ENCODE data around the gene ASXL2.

DNA sequence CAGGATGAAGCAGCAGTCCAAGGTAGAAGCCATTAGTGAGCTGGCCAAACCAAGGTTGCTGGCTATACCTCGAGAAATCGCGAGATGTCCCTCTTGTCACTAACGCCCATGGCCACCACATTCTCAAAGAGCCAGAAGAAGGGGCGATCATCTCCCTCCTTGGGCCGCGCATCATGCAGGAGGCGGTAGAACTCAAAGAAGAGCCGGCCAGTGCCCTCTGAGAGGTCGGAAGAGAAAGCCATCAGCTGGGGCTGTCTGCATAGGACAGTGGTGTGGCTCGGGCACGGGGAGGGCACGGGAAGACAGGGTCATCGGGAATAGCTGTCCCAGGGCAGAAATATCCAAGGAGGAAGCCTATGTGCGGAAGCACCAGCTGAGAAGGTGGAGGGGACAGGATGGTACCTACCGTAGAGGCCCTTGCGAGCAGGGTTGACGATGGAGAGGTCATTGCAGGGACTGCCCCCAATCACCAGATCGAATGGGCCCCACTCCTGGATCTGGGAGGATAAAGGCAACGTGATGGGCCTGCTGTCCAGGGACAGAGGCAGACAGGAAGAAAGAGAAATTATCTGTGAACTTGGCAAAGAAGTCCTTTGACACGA, 72.0 kb upstream of the POMC start:
CAGE:
- cytosol, long polyA minus RNA = no peak
- cytosol, long polyA plus RNA = no peak
- long polyA plus RNA = no peak
- nucleus, long polyA minus RNA = no peak
- nucleus, long polyA plus RNA = no peak

CAGE:
- cytosol, long polyA minus RNA = no peak
- cytosol, long polyA plus RNA = no peak
- long polyA plus RNA = no peak
- nucleus, long polyA minus RNA = no peak
- nucleus, long polyA plus RNA = no peak
Measured at GRCh38 chr2:25253105-25253396, 84.7 kb upstream of the POMC start.

DNA sequence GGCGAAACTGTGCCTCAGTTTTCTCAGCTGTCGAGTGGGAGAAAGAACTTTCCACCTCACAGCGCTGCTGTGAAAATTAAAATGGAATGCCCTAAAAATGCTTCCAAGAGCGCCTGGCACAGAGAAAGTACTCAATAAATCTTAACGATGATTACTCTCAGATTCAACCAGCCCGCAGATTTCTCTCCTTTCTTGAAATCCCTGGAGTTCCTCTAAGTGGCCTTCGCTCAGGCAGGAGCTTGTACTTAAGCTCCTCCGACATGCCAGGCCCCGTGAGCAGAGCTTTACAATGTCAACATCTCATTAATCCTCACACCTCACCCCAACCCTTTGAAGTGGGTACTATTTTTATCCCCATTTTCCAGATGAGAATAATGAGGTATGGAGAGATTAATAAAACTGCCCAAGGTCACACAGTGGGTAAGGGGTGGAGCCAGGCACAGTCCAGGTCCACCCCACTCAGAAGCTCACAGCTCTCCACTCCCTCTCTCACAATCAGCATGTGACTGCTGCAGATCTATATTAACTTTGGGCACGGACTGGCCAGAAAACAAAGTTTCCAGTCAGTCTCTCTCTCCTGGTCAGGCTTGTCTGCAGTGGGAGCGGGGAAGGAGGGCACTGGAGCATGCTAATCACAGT, 18.1 kb downstream of the DNMT3A start:
CAGE:
- cytosol, long polyA minus RNA = no peak
- cytosol, long polyA plus RNA = no peak
- long polyA plus RNA = no peak
- nucleus, long polyA minus RNA = no peak
- nucleus, long polyA plus RNA = no peak

DNA sequence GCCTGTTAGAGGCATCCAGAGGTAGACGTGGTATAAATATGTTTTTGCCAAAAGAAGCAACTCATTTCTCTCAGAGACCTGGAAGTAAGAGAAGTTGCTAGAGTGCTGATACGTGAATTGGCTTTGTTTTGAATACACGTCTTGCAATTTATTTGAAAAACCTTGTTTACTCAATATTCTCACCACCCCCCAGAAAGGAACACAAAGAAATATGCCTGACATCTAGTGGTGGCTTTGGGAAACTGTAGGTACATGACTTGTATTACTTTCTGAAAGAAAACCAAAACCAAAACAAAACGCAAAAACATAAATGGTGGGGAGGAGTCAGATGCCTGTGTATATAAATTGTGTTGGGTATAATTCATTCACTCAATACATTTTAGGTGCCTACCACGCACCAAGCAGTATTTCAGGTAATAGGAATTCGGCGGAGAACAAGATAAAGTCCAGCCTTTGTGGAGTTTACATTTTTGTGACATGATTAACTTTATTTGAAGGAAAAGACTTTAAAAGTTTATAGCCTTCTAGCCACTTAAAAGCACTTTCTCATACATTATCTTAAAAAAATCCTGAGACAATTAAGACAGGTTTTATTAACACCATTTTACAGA, 151.2 kb downstream of the DTNB start:
CAGE:
- cytosol, long polyA minus RNA = no peak
- cytosol, long polyA plus RNA = no peak
- long polyA plus RNA = no peak
- nucleus, long polyA minus RNA = no peak
- nucleus, long polyA plus RNA = no peak

CAGE:
- cytosol, long polyA minus RNA = no peak
- cytosol, long polyA plus RNA = no peak
- long polyA plus RNA = no peak
- nucleus, long polyA minus RNA = no peak
- nucleus, long polyA plus RNA = no peak
Measured at GRCh38 chr2:25582508-25582707, 91.0 kb downstream of the DTNB start.

CAGE:
- cytosol, long polyA minus RNA = no peak
- cytosol, long polyA plus RNA = no peak
- long polyA plus RNA = no peak
- nucleus, long polyA minus RNA = no peak
- nucleus, long polyA plus RNA = no peak
Measured at GRCh38 chr2:25794405-25794908, 83.8 kb downstream of the ASXL2 start.

CAGE:
- cytosol, long polyA minus RNA = start-site peak on the minus strand at chr2:25878194-25878220, 6 reads; start-site peak on the minus strand at chr2:25878462-25878477, 7 reads
- cytosol, long polyA plus RNA = no peak
- long polyA plus RNA = no peak
- nucleus, long polyA minus RNA = no peak
- nucleus, long polyA plus RNA = start-site peak on the minus strand at chr2:25878122-25878515, 57 and 35 reads in 2 replicates
Measured at GRCh38 chr2:25877988-25878919, at the start of gene ASXL2. Gene ASXL2, minus strand, starts transcription at chr2:25878487.

DNA sequence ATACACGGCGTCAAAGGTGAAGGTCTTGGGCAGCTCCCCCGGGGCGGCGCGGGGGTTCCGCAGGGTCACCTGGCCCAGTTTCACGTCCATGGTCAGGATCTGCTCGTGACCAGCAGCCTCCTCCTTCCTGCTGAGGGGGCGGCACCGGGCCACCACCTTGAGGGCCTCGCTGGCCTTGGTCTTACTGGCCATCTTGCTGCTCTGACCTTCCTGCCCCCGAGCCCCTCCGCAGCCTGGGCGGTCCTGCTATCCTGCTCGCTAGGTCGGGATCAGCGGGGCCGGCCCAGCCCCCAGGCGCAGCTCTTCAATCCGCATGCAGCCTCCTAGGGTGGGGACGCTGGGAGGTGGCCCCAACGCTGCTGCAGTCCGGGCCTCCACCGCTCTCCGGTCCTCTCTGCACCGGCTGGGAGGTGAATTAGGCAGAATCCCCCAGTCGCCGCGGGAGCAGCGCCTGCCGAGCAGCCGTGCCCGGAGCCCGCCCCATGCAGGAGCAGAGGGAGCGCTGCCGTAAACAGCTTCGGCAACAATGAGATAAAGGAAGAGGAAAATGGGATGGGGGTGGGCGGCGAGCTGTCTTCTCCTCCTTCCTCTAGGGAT, 473 bp downstream of the KIF3C start:
CAGE:
- cytosol, long polyA minus RNA = no peak
- cytosol, long polyA plus RNA = no peak
- long polyA plus RNA = no peak
- nucleus, long polyA minus RNA = no peak
- nucleus, long polyA plus RNA = no peak

CAGE:
- cytosol, long polyA minus RNA = no peak
- cytosol, long polyA plus RNA = no peak
- long polyA plus RNA = no peak
- nucleus, long polyA minus RNA = no peak
- nucleus, long polyA plus RNA = no peak
Measured at GRCh38 chr2:26079767-26080761, 46.2 kb downstream of the RAB10 start.

GRCh38 chr2:26098323-26098778, 64.5 kb downstream of the RAB10 start:
CAGE:
- cytosol, long polyA minus RNA = start-site peak on the plus strand at chr2:26098688-26098714, 22 reads
- cytosol, long polyA plus RNA = no peak
- long polyA plus RNA = no peak
- nucleus, long polyA minus RNA = no peak
- nucleus, long polyA plus RNA = no peak

GRCh38 chr2:26185411-26185691, 12.5 kb downstream of the GAREM2 start:
CAGE:
- cytosol, long polyA minus RNA = no peak
- cytosol, long polyA plus RNA = no peak
- long polyA plus RNA = no peak
- nucleus, long polyA minus RNA = no peak
- nucleus, long polyA plus RNA = no peak

DNA sequence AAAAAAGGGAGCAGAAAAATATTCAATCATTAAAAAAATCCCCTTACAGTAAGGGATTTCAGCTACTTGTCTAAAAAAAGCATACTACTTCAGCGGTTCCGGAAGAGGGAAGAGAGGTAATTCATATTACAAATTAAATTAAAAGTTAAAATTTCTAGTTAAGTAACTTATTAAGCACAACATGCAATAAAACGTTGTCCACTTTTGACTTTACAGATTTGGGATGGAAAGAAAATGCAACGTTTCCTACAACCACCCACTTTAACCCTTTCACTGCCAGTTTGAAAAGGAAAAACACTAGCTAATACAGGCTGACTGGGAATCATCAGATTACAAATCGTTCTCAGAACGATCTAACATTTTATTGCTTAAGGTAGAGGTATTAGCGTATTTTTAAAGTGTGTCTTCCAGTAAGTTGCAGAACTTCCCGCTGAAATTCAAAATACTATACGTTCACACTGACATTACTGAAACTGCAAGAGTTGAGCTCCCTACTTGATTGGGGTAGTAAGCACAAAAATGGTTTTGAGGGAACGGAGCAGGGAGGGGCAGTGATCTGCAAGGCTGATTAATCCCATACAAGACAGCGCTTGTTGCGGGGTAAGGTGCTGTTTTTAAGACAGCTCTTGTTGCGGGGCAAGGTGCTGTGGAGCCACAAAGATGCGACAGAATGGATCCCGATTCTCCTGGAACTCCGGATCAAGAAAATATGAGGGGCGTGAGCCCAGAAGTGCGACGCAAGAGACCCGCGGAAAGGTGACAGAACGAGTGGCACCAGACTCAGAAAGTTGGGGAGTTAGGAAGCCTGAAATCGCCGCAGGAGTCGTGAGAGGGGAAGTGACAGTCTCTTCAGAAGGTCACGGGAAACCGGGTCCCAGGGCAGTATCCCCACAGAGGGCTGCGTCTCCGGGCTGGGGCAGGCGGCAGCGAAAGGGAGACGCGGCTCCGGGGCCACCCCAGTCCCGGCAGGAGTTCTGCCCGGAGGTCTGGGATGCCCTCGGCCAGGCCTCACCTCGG, 606 bp downstream of the HADHA start:
CAGE:
- cytosol, long polyA minus RNA = no peak
- cytosol, long polyA plus RNA = no peak
- long polyA plus RNA = no peak
- nucleus, long polyA minus RNA = no peak
- nucleus, long polyA plus RNA = no peak

CAGE:
- cytosol, long polyA minus RNA = no peak
- cytosol, long polyA plus RNA = no peak
- long polyA plus RNA = no peak
- nucleus, long polyA minus RNA = no peak
- nucleus, long polyA plus RNA = no peak
Measured at GRCh38 chr2:26273419-26273870, 28.7 kb downstream of the HADHB start.

DNA sequence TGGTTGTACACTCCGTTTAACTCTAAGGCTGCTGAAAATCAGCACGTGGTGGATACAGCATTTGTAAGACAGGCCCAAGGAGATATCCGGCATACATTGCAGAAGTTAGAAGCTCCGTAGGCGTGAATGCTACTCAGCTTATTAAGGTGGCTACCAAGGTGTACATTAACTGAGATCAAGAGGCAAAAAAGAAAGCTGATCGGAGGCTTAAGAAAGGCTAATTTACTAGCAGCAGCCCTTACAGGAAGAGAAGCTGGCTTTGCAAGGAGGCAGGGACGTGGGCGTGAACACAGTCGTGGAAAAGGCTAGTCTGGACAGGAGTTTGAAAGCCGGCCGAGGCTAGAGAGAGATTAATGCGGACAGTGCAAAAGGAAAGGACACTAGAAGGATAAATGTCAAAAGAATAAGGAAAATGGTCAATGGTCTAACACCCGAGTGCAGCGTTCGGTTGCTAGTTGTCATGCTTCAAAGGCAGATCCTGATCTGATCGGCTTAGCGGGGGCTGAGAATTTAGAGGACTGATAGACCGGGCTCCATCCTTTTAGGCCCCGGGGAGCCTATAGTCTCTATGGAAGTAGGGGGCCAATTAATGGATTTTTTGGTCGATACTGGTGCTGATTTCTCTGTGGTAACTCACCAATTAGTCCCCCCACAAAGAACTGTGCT, 45.6 kb upstream of the SELENOI start:
CAGE:
- cytosol, long polyA minus RNA = no peak
- cytosol, long polyA plus RNA = no peak
- long polyA plus RNA = no peak
- nucleus, long polyA minus RNA = no peak
- nucleus, long polyA plus RNA = no peak

DNA sequence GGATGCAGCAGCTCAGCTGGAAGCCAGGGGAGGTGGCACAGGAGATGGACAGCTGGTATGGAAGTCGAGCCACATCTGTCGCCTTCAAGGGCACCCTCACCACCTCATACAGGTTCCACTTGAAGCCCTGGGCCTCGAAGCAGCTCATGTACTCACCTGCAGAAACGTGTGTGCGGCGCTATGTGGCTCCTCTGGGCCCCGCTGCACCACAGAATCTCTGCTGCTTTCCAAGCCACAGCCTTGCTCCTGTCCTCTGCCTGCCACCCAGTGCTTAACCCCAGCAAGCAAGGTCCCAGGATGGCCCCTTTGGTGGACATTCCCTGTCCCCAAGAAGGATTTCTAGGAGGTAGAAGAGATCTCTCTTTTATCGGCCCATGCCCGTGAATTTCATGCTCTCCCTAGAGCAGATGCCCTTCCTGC, 31.5 kb upstream of the SELENOI start:
CAGE:
- cytosol, long polyA minus RNA = no peak
- cytosol, long polyA plus RNA = no peak
- long polyA plus RNA = no peak
- nucleus, long polyA minus RNA = no peak
- nucleus, long polyA plus RNA = no peak

DNA sequence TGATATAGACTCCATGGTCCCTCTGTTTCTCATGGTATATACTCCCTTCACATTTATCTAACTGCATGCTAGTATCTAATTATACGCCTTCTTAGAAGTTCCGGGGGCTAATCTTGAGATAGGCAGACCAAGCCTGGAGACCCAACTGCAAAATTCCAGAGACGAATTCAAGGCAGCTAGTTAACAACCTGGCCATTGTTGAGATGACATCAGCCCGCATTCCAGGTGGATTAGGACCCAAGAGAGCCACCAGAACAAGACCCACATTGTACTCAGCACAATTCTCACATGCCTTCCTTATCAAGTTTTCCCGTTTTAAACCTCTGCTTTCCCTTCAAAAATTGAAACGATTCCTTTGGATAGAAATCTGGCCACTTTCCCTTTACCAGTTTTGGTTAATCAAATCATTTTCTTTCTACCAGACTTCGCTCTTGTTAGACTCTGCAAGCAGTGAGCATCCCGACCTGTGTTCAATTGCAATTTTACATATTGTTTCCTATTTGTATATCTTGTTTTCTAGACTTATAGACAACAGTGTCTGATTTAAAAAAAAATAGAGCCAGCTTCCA, 6.2 kb upstream of the SELENOI start:
CAGE:
- cytosol, long polyA minus RNA = no peak
- cytosol, long polyA plus RNA = no peak
- long polyA plus RNA = no peak
- nucleus, long polyA minus RNA = no peak
- nucleus, long polyA plus RNA = no peak

CAGE:
- cytosol, long polyA minus RNA = no peak
- cytosol, long polyA plus RNA = no peak
- long polyA plus RNA = no peak
- nucleus, long polyA minus RNA = no peak
- nucleus, long polyA plus RNA = no peak
Measured at GRCh38 chr2:26691768-26692212, 732 bp upstream of the KCNK3 start.

CAGE:
- cytosol, long polyA minus RNA = no peak
- cytosol, long polyA plus RNA = no peak
- long polyA plus RNA = no peak
- nucleus, long polyA minus RNA = no peak
- nucleus, long polyA plus RNA = no peak
Measured at GRCh38 chr2:26720982-26721607, 28.6 kb downstream of the KCNK3 start.

DNA sequence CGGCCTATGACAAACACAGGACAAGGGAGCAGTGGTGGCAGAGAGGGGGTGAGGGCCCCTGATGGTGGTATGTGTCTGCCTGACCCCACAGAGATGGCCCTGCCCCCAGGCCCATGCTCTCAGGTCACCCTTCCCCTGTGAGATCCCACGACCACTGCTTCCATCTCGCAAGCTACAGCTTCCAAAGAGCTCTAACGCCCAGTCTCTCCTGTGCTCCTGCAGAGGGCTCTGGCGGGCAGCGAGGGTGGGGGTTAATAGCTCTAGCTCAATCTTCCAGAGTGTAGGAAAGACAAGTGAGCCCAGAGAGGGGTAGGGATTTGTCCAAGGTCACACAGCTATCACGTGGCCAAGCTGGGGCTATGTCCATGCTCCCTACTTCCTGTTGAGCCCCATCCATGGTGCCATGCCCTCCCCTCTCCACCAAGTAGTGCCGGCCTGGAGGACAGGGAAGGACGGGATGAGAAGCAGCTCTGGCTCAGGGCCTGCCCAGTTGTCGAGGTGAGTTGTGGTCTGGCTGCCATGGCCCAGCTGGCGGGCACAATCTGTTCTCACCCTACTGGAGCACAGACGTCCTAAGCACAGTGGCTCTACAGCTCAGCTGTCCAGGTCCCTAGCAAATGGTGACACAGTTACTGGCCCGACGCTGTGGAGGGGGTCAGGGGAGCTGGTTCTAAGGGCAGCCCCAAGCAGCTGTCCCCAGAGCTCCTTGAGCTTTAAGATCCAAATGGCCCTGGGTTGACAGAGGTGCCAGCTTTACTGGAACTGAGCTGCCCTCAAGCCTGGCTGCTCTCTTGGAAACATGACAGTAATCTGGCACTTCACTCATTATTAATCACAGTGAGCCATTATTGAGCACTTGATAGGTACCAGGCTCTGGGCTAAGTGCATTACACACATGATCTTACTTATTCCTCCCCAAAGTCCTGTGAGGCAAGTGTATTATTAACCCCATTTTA, 32.8 kb downstream of the KCNK3 start:
CAGE:
- cytosol, long polyA minus RNA = no peak
- cytosol, long polyA plus RNA = no peak
- long polyA plus RNA = no peak
- nucleus, long polyA minus RNA = no peak
- nucleus, long polyA plus RNA = no peak

CAGE:
- cytosol, long polyA minus RNA = no peak
- cytosol, long polyA plus RNA = no peak
- long polyA plus RNA = no peak
- nucleus, long polyA minus RNA = no peak
- nucleus, long polyA plus RNA = no peak
Measured at GRCh38 chr2:26778136-26778577, 7.7 kb upstream of the CENPA start.